ENCODE measurements around the gene GAN.

DNA sequence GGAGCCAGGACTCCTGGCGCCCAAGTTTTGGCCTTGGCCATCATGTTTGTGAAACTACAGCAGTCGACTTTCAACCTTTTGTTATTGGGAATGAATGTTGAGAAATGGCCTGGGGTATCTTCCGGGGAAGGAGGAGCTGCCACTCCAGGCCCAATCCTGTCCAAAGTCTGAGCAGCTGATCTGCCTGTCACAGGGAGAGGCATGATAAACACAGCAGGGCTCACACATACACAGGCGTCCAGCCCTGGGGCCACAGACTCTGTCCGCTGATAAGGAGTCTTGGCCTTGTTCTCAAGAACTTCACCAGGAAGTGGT is 199.8 kb downstream of the MAF start:
- RRBS: no CpG with 5 or more reads among the region's 5 CpGs

DNA sequence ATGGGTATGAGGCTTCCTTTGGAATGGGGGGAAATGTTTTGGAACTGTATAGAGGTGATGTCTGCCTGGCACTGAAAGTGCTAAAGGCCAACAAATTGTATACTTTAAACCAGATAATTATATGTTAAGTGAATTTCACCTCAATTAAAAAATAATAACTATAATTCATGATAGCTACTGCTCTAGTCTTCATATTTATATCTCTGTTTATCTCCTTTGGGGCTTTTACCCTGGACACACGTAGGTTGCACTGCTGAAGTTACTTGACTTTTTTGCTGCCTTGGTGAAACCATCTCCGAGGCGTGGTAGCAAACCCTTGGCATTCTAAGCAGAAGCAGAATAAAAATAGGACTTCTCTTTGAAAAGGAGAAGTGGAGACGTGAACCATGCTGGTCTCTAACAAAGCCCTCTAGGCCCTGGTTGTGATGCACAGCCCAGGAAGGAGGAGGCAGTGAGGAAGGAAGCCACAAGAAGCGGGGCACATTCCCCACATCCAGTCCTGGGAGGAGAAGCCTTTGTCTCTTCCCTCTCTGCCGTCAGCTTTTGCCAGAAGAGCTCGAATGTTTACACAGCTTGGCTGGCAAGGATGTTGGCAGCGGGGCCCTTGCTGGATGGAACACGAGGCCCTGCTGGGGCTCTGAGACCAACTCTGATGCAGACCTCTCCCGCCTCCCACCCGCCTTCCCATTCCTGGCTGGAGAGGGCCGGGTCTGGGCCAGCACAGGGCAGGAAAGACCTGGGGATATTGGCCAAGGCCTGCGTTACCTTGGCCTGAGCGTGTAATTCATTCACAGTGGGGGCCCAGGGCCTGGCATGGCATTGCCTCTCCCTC is 91.4 kb downstream of the MAF start:
- RRBS: no CpG with 5 or more reads among the region's 14 CpGs

DNA sequence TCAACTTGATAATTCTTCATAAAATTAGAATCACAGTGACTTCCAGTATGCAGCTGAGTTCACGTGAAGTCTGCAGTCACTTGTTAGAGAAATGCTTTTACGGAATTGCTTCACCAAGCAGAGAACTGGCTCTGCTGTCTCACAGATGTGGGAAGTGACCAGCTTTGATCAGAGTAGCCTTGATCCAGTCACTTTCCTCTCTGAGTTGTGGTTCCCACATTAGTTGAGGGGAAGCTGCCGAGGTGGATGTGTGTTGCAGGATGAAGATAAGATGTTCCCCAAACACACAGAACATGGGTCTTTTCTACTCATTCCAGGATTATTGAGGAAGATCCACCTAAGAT is 168.7 kb upstream of the MAF start:
- RRBS: no CpG with 5 or more reads among the region's 3 CpGs

DNA sequence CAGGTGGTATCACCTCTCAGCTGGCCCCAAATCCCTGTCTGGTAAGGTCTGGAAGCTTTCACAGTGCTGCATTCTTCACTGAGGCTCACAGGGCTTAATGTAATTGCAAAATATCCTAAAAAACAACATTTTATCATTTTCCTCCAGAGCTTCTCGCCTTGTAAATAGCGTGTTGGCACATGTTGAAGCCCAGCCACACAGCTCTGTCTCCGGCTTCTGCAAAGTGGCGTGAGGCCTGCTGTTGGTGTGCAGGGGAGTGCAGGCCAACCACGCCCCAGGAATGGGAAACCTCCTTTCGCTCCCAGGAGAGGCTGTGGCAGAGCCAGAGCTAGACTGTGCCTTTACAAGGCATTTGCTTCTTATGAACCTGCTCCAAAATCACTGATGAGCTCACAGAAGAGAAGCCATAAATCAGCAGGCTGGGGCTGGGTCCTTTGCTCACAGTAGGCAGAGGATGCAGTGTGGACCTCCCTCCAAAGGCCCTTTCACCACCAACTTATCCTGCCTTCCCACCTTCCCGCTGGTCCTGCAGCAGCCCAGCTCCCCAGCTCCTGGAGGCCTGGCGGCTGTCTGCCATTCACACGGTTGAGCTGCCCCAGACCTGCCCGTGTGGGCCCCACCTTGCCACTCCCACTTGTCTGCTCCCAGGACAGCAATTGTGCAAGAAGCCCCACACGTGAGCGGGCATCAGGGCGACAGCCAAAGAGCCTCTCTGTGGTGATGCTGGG is 248.3 kb upstream of the MAF start:
- RRBS: no CpG with 5 or more reads among the region's 13 CpGs

- RRBS: no CpG with 5 or more reads among the region's 2 CpGs
Observed at GRCh38 chr16:80046392-80046750, 445.8 kb upstream of the MAF start.

GRCh38 chr16:80056528-80056727 is 455.9 kb upstream of the MAF start:
- RRBS: no CpG with 5 or more reads among the region's 3 CpGs

- RRBS: no CpG with 5 or more reads among the region's 9 CpGs
Observed at GRCh38 chr16:80569457-80570123, 28.8 kb downstream of the DYNLRB2 start.

- RRBS: no CpG with 5 or more reads among the region's 4 CpGs
Observed at GRCh38 chr16:80718287-80718853, 86.0 kb downstream of the CDYL2 start.

GRCh38 chr16:80806805-80807535 is 2.6 kb upstream of the CDYL2 start:
- RRBS: no CpG with 5 or more reads among the region's 7 CpGs

- RRBS: no CpG with 5 or more reads among the region's 15 CpGs
Observed at GRCh38 chr16:81189006-81189742, 49.3 kb upstream of the BCO1 start.

GRCh38 chr16:81314507-81315504 is at the start of gene GAN:
Gene GAN (plus strand): TSS chr16:81314962.
- RRBS: 1% methylated on average over 41 of the region's 110 CpGs

DNA sequence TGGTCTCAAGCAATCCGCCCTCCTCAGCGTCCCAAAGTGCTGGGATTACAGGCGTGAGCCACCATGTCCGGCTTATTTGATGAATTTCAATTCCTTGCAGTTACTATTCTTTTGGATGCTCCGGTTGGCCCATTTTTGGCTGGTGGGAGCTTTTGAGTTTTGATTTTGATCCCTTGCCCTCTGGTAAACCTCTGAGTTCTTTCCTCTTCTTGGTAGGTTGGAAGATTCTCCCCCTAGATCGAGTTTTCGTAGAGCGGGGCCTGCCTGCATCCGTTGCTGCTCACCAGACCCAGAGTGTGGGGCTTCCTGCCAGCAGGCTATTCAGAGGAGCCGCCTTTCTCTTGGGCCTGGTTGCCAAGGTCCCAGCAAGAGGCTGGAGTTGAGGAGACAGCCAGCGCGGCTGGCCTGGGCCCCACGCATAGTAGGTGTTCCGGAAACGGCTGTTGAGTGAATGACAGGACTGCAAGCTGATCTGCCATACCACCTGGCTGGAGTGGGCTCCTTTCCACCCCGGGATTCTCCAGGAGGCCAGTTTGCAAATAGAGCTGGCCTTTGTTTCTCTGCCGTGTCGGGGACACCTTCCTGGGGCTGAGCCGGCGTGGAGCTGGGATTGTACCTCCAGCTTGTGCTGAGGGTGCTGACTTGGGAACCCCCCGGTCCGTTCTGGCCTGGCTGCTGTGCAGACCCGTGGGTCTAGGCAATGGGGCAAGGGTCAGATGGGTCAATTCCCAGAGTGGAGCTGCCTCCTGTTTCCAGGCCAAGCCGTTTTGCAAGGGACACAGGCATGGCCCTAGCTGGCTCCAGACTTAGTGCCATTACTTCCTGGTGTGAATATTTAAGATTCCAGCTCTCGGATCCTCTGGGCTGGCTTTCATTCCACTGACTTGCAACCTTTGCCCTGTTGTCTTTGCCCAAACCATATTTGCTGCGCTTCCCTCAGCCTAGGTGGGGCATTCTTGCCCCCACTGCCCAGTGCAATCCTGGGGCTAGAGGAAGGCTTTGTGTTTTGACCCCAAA is 68.7 kb downstream of the CMIP start:
- RRBS: 94% methylated on average over 8 of the region's 26 CpGs

- RRBS: no CpG with 5 or more reads among the region's 11 CpGs
Observed at GRCh38 chr16:81521976-81522874, 77.6 kb downstream of the CMIP start.

DNA sequence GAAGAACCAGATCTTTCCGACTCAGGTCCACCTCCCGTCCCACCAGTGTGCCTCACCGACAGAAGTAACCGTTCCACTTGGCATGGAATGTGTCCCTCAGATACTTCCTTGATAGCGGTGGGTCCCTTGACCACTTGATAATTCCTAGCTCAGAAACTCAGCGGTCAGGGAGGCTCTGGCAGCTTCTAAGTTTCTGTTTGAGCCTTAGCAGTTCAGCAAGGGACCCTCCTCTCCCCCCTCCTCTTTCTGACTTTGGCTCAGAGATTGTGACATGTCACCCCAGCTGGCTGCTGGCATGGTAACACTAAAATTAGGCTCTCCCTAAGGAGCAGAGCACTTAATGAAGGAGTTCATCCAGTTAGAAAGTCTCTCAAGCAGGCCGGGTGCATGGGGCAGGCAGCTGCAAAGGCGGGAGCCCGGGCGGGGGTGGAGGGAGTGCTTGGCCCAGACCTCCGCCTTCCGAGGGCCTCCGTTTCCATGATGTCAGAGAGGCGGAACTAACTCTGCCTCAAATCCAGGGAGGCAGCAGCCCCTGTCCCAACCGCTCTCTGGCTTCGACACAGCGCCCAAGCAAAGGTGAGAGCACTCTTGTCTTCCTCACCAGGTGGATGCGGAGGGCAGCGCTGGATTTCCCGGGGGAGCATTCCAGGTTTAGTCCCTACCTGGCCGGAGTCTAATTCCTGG is 128.1 kb upstream of the PLCG2 start:
- RRBS: 100% methylated on average over 2 of the region's 21 CpGs

DNA sequence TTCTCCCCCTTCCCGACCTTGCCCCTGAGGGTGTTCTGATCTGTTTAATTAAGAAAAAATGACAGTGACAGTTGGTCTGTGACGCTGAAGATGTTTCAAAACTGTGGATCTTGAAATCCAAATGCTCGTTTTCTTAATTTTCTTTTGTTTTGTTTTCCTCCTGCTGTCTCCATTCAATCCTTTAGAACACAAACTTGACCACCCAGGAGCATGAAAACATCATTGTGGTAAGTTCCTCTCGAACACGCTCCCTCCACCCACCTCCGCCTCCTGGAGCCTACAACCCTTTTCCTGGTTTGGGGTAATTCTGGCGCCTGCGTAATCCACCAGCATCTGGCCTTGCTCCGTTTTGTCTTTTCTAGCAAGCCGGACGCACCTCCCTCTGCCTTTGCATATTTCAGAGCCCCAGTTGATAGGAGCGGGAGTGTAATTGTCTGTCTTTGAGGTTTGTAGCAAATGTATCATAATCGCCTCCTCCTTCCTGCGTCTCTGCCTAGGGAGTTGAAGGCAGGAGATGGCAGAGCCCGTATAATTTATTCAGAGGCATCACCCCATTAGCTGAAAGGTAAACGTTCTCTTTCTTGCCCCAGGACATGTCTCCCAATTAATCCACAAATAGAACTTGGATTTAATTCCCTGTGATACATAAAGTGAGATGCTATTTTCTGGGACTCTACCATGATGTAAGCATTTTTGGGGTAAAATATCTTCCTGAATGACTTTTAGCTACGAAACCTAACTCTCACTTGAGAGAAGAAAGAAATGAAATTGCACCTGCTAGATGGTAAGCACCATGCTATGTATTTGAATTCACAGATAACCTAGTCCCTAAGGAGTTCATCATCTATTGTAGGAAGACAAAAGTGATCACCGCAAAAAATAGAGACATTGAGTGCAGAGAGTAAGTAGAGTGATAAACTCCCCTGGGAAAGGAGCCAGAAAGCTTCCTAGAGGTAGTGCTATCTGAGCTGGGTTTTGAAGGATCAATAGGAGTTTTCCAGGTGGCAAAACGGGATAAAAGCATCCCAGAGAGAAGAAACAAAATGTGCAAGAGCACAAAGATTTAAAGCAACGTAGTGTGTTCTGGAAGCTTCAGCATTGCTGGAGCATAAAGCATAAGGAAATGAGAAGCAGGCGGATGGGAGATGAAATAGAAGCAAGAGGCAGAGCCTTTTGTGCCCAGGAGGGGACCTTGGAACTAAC is 121.1 kb upstream of the PLCG2 start:
- RRBS: no CpG with 5 or more reads among the region's 21 CpGs

GRCh38 chr16:81694927-81695282 is 84.2 kb upstream of the PLCG2 start:
- RRBS: no CpG with 5 or more reads among the region's 4 CpGs

- RRBS: no CpG with 5 or more reads among the region's 15 CpGs
Observed at GRCh38 chr16:81700490-81700969, 78.6 kb upstream of the PLCG2 start.

DNA sequence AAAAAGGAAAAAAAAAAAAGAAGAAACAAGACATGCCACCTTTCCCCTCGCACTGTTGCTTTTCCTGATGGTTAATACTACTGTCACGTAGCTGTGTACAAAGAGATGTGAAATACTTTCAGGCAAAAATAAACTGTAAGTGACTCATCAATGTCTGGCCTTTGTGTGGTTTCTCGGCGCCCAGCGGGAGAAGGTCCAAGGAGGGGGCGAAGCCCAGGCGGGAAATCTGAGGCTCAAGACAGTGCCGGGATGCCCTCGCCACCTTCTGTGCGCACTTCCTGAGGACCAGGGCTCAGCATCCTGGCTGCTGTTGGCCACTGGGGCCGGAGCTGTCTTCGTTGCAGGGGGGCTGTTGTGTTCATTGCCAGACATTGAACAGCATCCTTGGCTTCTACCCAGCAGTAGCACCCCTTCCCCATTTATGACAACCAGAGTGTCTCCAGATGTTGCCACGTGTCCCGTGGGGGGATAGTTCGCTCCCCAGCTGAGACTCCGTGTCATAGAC is 67.4 kb upstream of the PLCG2 start:
- RRBS: 69% methylated on average over 4 of the region's 16 CpGs

DNA sequence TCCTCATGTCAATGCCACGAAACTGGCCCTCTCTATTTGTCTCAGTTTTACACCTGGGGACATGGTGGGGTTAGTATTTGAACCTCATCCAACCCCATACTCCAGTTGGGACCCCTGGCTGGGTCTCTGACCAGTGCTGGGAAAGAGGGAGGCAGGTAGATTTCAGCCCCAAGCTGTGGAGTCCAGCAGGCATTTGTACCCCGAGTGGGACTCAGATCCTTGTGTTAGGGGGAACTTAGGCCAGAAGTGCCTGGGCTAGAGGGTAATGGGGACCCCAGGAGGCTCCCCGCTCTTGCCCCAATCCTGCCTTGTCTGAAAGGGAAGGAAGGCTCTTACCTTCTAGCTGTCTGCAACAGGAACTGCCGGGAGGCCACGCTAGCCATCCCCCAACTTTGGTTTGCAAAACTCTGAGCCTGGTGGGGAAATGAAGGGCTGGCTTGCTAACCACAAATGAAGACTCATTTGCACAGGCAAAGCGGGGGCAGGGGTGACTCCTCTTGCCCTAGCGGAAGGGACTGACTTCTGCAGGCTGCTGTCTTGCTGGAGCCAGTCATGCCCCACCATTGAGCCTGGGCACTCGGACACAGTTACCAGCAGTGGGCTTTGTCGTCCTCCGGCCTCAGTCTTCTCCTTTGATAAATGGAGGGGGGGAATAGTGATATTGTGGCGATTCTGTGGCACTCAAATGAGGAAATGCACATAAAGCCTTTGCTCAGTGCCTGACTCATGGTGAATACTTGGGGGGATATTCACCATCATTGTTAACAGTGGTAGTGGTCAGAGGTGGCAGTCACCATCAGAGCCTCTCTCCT is 52.6 kb downstream of the PLCG2 start:
- RRBS: no CpG with 5 or more reads among the region's 11 CpGs

All from CMK (cell line).